Colonic mucosa (tissue), 1 donor: ENCODE measurements around a stretch of chr5.

GRCh38 chr5:173331825-173332312 is 3.7 kb upstream of the STC2 start:
- PRO-cap: no peak

GRCh38 chr5:173600775-173601115 is 15.7 kb downstream of the BOD1 start:
- PRO-cap: no peak

DNA sequence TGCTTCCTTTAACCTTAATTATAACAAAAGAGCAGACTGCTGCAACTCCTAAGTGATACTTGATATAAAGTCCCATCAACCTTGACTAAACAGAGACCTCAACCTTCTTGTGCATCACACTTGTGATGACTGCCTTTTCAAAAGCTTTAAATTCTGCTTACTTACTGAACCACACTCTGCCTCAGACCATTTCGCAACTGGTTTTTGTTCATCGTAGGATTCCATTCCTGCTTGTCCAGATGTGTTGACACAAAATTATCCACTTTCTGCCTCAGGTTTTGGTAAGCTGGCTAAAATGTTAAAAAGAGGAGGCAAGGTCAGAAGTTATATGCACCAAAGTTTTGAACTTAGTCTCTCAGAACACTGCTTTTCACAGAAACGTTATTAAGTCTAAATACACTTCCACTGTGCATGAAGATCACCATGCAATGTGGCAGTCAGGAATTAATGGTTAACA is 3.5 kb downstream of the BOD1 start:
- PRO-cap: no peak

DNA sequence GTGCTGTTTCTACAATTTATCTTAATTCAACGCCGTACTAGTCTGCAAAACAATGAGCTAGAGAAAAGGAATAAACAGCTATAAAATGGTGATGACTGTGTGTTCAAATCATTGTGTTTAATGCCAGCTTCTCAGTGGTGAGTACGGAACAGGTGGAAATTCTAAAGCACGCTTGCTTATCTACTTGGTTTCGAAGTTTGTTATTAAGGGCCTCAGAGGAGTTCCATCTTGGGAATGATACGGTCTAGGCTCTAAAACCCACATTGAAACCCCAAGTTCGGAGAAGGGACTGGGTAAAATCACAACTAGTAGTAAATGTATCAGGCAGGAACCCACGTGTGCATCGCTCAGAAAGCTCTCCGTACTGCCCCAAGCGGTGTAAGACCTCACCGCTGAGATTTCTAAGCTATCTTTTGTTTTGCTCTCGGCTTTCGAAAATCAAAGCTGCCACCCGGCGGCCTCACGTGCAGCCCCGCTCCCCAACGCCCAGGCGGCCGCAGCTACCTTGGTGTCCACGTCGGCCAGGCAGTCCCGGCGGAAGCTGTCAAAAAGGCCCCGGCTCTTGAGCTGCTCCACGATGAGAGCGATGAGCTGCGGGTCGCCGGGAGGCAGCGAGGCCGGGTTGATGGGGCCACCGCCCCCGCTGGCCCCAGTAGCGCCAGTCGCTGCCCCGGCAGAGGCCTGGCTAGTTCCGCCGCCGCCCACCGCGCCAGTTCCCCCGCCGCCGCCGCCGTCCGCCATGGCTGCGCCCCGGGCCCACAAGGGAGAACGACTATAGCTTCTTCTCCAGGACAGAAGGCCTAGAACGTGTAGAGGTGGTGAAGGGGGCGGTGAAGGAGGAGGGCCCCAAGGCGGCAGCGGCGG is 522 bp downstream of the BOD1 start:
- PRO-cap: no peak

DNA sequence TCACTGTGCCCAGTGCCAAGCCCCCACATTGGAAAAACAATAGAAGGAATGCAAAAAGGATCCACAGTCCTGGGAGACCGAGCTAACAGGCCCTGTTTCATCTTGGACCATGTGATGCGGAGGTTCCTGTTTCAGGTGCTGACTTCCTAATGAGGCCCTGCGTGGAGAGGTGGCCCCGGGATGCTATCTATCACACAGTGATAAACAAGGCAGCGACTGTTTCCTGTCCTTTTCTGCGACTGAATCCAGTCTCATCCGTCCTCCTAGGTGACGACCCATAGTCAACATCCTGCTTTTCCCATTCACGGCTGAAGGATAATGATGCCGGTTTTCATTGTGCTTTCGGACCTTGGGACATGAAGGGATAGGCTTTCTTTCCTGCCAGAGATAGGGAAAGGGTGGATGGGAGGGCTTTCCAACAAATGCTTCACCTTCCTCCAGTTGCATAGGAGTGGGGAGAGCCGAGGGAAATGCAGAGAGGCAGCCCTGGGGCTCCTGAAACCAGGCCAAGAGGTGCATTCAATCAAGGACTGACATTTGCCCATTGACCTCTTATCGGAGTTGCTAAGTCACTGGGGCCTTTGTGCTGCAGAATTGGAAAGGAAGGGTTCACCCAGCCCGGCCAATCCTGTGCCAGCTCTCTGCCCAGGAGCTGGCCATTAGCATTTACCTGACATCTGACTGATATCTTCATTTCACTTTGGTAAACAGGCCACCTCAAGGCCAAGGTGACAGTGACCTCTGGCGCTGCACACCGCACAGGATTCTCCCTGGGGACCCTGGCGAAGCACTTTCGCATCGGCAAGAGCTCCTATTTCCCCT is 56.7 kb upstream of the BOD1 start:
- PRO-cap: no peak

DNA sequence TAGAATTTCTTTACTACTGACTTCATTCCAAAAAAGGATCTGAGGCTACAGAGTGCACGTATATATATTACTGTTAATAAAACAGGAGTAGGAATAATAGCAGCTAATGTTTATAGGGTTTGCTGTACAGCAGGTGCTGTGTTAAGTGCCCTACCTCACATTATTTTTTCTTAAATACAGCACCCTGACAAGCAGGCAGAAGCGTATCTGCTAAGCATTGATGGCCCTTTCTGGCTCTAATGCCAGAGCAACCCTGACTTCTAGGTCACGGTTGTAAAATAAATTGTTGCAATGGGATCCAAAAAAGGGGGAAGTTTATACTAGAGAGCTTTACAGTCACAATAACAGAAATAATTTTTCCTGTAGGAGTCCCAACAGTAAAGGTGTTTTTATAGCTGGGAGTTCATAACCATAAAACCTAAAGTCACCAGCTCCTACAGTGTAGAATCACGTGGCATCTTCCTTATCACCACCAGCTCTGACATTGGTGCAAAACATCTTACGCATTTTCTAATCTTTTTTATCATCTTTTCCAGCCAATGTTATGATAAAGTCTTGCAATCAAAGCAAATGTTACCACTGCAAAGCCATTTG is 29.7 kb upstream of the CPEB4 start:
- PRO-cap: no peak

- PRO-cap: no peak
Measured at GRCh38 chr5:173860470-173861042, 27.6 kb upstream of the CPEB4 start.

DNA sequence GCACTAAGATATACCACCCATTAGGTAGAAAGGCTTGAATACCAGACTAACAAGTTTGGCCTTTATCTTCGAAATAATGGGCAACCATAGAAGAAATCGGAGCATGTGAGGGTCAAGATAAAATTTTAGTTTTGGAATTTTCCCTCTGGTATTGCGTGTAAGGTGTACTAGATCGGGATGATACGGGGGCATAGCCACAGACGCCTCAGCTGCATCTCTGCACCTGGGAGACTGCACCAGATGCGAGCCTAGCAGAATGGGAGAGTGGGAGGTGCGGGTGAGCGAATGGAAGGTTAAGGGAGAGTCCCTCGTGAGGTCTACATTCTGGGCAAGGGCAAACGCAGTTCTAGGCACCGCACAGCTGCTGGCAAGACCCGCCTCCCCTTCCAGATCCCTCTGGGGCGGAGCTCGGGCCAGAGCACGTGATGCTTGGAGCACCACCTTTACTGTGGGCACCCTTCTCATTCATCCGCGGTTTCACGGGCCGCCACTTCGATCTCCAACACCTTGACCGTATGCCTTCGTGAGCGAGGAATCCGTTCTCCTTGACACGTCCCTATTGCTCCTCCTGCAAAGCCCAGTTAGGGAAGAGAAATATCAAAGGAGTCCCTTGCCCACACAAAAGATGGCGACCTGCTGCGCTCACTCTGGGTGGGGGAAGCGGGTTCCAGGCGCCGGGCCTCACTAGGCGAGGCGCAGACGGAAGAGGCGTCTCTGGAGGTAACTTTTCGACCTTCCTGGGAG is 518 bp upstream of the CPEB4 start:
- PRO-cap: unidirectional peak, minus-strand start at position 233 of the sequence; unidirectional peak, minus-strand start at position 363 of the sequence; bidirectional peak, plus-strand start outside the sequence, minus-strand start at position 686 of the sequence

DNA sequence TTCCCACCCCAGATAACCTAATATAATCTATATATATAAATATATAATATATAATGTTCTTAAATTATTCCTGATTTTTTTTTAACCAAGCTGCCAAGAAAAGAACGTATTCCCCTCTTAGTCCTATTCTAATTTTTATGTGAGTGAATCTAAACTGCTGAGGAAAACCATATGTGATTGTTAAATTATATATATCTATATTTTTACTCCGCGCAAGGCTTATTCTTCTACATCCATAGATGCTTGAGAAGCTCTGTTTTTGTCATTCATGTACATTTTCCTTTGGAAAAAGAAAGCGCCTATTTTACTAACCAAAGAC is 944 bp downstream of the CPEB4 start:
- PRO-cap: no peak

GRCh38 chr5:173923606-173924225 is 35.6 kb downstream of the CPEB4 start:
- PRO-cap: no peak

GRCh38 chr5:173926215-173926886 is 38.2 kb downstream of the CPEB4 start:
- PRO-cap: no peak

DNA sequence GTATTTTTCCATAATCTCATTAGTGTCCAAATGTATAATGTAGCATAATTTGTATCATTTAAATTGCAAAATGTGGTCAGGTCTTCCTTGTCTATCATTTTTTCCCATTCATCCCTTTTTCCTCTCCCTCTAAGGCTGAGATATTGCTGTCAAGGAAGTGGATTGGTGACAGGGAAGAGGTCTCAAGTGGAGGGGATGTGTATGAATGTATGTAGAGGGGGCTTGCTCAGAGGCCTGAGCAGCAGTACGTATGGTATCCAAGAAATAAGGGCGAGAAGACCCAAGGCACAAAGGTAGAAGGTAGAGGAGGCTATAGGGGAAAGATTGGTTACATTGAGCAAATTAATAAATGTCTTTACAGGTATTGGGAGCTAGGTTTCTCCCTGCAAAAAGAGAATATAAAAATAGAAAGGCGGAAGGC is 41.8 kb upstream of the C5orf47 start:
- PRO-cap: no peak

DNA sequence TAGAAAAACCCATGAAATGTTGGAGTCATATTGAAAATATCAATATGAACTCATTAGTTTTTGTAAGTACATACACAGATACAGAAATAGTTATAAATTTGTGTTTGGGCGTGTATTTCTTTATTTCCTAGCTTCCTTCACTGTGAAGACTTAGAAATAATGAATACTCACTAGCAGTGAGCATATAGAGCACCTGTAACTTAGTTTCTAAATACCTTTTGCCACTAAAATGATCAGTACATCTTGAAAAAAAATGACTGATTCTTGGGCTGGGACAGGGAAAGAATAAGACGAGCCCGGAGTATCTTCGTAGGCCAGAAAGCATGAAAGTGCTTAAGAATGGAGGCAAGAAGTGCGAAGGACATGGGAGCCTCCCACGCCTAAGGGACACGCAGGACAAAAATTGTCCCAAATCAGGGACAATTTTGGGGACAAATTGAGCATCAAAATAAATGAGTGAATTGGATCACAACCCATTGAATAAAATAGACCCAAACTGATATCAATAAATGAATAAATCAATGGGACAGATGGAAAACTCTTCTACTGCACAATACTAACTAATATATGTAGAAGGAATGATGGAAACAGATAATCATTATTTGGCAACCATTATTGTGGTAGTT is 41.2 kb upstream of the C5orf47 start:
- PRO-cap: no peak

DNA sequence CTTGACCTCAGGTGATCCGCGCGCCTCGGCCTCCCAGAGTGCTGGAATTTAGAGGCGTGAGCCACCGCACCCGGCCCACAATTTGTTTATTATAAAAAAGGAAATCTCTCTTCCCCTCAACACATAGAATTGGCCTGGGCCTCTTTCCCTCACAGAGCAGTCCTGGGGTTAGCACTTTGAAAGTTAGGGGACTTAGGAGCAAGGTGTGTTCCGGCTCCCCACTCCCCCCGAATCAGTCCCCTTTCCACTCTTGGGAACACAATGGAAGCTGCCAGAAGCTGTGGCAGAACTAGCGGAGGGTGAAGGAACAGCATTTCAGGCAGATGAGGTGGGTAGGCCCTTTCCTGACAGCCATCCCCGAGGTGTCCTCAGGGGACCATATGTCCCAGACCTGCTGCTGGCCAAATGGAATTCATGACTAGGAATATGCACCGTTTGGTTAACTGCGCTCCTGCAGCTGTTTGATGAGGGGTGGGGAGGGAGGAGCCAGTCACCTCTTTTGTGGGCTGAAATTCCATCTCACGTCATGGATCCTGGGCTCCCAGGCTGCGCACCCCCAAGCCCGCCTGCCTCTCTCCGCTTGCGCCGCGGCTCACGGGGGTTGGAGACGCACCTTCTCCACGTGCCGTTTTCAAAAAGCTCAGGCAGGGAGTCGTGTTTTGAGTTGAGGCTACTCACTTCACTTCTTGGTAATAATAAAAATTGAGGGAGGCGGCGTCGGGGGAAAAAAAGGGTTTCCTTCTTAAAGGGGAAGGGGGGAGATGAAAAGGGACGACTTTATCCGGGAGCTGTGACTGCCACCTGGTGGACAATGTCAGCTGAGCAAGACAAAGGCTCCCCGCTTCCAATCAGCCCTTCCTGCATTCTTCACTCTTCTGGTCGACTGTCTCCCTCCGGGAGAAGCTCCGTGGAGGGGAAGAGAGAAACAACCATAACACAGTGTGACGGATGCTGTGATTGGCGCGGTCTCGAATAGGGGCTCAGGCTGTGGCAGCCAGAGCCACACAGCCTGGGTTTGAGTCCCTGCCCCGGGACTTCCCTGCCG is 16.1 kb upstream of the C5orf47 start:
- PRO-cap: no peak

DNA sequence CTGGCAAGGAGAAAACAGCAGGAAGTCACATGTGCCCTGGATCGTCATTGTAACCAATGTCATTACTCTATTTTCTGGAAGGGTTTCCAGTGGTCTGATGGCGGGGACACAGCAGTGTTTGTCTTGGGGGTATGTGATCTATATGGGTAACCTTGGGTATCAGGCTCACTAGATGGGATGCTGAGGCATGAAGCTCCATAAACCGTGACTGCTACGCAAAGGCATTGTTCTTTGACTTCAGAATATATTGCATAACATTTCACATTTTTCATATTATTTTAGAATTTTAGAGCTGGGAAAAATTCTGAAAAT is 263.4 kb downstream of the MSX2 start:
- PRO-cap: no peak

DNA sequence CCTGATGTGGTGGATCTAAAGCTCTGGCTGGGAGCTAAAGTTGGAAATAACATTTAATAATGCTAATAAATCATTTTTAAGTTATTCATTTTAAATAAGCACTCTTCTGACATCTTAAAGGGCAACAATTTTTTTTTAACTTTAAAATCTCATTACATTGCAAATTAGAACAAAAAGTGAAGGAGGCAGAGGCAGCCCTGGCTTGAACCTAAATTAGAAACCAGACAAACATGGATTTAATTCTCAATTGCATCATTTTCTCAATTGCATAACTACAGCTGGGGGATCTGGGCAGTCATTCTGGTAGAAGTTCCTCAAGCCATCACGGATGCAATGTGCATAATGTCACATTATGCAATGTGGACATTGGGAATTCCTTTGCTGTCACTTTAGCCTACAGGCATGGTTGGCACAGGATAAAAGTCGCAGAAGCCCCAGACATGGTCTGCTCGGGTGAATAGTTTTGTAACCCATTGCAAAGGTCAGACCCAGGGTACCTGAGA is 290.5 kb downstream of the MSX2 start:
- PRO-cap: no peak

DNA sequence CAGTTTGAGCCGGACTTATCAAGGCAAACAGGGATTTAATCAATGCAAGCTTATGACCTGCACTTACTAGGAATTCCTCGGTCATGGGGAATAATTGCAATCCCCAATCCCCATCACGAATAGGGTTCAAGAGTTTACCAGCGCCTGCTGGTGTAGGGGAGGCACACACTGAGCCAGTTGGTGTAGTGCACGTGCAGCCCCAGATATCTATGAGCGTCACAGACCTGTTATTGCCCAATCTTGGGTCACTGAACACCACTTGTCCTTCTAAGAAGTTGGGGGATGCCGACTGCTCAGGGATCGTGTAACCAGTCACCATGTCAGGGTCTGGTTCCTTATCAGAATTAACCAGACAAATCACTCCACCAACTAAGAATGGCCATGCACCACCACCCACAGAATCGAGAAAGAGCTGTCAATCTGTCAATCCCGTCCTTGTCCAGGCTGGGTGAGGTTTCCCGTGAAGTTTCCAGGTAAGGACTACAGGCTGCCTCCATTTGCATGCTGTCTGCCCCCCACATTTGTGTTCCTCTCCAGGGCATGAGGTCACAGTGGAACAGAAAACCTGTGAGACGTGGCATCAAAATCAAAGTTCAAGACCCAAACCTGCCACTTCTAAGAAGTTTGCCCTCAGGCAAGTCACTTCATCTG is 329.1 kb downstream of the DRD1 start:
- PRO-cap: no peak

GRCh38 chr5:175378487-175378956 is 65.5 kb downstream of the DRD1 start:
- PRO-cap: no peak

DNA sequence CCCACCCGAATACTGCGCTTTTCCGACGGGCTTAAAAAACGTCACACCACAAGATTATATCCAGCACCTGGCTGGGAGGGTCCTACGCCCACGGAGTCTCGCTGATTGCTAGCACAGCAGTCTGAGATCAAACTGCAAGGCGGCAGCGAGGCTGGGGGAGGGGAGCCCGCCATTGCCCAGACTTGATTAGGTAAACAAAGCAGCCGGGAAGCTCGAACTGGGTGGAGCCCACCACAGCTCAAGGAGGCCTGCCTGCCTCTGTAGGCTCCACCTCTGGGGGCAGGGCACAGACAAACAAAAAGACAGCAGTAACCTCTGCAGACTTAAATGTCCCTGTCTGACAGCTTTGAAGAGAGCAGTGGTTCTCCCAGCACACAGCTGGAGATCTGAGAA is 45.9 kb downstream of the DRD1 start:
- PRO-cap: no peak

- PRO-cap: no peak
Measured at GRCh38 chr5:175477325-175477943, 926 bp upstream of the SFXN1 start.